Right lobe of liver (tissue), 4 donors: ENCODE measurements around a stretch of chr15.

GRCh38 chr15:98720110-98720617, 71.8 kb downstream of the IGF1R start:
- PRO-cap, 4 experiments, result no peak in any of the 4 experiments
- RAMPAGE, long total RNA, 2 experiments, result no peak in any of the 2 experiments

DNA sequence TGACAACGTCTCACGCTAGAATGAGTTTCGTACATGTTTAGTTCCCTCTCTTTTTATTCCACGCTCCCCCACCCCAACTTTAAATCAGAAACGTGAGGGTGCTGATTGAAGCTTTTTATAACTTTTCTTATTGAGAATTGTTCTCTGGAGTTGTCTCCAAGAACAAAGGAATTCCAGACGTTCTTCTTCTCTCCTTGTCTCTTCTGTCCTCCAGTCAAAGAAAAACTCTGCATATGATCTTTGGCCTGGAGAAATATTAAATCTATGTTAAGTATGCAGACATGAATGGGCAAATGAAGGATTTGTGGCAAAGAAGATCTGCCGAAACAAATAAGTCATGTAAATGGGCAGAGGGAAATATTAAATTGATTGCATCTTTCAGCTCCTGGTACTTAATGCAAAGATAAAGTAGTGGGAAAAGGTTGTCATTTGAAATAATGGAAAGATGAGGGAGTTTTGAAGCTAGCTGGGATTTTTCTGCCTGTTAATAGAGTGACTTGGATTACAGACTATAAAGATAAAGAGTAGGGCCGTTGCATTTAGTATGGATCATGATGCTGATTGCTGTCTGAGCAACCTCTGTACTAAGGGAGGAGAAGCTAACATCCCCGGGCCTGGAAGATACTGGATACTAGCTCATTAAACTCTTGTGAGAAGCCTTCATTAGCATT, 74.9 kb downstream of the IGF1R start:
- PRO-cap, 4 experiments, result no peak in any of the 4 experiments
- RAMPAGE, long total RNA, 2 experiments, result no peak in any of the 2 experiments

GRCh38 chr15:98743726-98744831, 95.7 kb downstream of the IGF1R start:
- PRO-cap, 4 experiments, result no peak in any of the 4 experiments
- RAMPAGE, long total RNA, 2 experiments, result no peak in any of the 2 experiments

- PRO-cap, 4 experiments, result no peak in any of the 4 experiments
- RAMPAGE, long total RNA, 2 experiments, result no peak in any of the 2 experiments
Measured at GRCh38 chr15:98839905-98840504, 167.6 kb downstream of the PGPEP1L start.

DNA sequence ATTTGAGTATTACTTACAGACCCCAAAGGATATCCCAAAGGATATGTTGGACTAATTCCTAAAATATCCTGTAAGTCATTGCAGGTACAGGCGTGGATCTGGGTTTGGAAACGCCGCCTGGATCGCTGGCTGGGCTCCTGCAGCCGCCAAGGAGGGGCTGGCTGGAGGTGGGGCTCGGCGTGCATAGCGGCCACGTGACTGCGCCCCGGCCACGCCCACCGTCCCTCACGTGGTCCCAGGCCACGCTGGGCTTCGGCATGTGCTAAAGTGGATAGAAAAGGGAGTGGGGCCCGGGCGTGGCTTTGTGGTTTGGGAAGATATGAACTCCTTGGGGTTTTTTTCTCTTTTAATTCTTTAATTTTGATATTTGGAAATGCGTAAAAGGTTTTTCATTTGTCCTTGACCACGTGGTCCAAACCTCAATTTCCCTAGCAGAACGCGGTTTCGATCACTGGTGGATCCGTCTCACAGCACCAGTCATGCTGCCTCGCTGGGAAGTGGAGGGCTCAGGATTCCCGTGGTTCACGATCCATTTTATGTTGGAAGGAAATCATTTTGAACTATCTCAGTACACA, 142.2 kb downstream of the PGPEP1L start:
- PRO-cap, 4 experiments, result peak in 2 of 4 experiments; most common plus-strand start position 221 of the sequence (in 1)
- RAMPAGE, long total RNA, 2 experiments, result no peak in any of the 2 experiments

DNA sequence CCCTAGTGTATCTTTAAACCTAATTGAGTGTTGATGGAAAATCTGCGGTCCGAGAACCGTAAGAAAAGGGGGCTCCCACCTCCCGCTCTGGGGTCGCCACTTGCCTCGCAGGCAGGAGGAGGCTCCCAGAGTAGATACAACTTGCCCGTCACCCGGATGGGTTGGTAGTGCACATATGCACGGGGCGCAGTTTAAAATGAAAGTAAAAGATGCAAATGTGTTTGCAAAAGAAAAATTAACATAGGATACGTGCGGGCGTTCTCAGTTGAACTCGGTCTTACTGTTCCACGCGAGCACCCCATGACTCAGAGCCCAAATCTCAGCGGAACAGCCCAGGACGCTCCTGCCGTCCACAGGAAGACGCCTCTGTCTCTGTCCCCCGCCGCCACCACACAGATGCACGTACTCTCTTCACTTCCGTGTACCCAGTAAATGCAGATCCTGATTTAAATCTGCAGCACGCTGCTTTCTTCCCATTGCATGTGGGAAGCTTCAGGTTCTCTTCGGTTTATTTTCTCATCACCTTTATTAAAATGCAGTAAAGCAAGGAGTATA, 141.7 kb downstream of the PGPEP1L start:
- PRO-cap, 4 experiments, result peak in 4 of 4 experiments; most common plus-strand start position 308 of the sequence (in 4); most common minus-strand start position 171 of the sequence (in 2)
- RAMPAGE, long total RNA, 2 experiments, result no peak in any of the 2 experiments

GRCh38 chr15:98874622-98875322, 132.8 kb downstream of the PGPEP1L start:
- PRO-cap, 4 experiments, result no peak in any of the 4 experiments
- RAMPAGE, long total RNA, 2 experiments, result no peak in any of the 2 experiments

- PRO-cap, 4 experiments, result no peak in any of the 4 experiments
- RAMPAGE, long total RNA, 2 experiments, result no peak in any of the 2 experiments
Measured at GRCh38 chr15:98884471-98885058, 123.0 kb downstream of the PGPEP1L start.

DNA sequence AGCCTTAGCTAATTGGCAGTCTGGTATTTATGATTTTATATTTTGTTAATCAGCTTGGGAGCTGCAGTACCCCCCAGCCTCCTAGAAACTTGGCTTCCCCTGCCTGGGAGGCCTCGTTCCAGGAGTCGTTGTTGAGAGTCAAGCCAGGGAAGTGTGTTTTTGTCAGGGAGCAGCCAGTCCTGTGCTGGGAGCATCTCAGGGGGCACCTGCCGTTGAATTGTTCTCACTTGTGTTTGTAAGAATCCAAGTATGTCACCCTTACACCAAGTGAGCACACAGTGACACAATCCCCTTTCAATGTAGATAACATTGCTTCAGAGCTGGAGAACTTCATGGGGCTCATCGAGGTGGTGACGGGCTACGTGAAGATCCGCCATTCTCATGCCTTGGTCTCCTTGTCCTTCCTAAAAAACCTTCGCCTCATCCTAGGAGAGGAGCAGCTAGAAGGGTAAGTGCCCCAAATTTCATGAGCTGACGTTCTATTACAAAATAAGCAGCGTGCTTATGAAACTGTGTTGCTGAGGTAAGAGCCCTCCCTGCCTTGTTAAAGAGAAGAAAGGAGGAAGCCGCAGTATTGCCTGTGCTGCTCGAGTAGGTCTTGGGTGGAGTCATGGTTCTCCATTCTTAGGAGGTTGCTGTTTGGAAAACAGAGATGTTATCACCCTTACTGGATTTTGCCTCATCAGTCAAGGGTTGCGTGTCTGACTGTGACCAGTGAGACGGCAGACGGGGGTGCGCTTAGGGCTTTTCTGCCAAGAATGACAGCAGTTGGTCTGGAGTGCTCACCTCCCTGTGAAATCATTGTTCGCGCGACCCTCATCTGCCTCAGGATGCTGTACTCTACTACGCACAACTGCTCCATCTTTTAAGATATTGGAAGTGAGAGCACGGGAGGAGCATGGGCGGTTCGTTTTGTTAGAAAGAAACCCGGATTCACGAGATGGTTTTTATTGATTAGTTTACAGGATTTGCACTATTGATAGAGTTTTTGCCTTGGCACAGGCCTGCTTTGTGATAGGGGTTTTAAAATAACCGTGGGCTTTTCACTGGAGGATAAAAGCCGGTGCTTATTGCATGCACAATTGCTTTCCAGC, 108.1 kb downstream of the PGPEP1L start:
- PRO-cap, 4 experiments, result peak in 1 of 4 experiments; most common plus-strand start position 685 of the sequence (in 1)
- RAMPAGE, long total RNA, 2 experiments, result no peak in any of the 2 experiments

DNA sequence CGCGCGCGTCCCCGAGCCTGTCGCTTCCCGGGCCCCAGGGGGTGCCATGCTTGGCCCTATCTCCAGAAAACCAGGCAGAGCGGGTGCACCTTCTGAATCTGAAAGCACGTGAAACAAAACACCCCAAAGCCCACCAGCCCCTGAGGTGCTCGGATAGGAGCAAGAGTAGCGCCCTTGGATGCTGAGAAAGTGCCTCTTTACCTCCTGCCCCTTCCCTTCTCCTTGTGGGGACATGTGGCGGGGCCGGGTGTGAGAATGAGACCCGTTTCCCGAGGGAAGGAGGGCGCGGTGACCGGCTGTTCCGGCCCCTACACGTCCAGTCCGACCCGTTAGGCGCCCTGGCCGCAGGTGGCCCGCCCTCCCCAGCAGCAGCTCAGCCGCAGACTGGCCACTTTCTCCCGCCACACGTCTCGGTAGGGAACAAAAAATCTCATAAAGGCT, 8.0 kb upstream of the PGPEP1L start:
- PRO-cap, 4 experiments, result no peak in any of the 4 experiments
- RAMPAGE, long total RNA, 2 experiments, result no peak in any of the 2 experiments

DNA sequence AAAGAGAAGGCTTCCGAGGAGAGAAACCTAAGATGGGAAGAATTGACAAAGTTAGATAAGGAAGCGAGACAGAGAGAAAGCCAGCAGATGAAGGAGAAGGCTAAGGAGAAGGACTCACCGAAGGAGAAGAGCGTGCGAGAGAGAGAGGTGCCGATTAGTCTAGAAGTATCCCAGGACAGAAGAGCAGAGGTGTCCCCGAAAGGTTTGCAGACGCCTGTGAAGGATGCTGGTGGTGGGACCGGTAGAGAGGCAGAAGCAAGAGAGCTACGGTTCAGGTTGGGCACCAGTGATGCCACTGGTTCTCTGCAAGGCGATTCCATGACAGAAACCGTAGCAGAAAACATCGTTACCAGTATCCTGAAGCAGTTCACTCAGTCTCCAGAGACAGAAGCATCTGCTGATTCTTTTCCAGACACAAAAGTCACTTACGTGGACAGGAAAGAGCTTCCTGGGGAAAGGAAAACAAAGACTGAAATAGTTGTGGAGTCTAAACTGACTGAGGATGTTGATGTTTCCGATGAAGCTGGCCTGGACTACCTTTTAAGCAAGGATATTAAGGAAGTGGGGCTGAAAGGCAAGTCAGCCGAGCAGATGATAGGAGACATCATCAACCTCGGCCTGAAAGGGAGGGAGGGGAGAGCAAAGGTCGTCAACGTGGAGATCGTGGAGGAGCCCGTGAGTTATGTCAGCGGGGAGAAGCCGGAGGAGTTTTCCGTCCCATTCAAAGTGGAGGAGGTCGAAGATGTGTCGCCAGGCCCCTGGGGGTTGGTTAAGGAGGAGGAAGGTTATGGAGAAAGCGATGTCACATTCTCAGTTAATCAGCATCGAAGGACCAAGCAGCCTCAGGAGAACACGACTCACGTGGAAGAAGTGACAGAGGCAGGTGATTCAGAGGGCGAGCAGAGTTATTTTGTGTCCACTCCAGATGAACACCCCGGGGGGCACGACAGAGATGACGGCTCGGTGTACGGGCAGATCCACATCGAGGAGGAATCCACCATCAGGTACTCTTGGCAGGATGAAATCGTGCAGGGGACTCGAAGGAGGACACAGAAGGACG, 25.4 kb downstream of the SYNM start:
- PRO-cap, 4 experiments, result no peak in any of the 4 experiments
- RAMPAGE, long total RNA, 2 experiments, result no peak in any of the 2 experiments

GRCh38 chr15:99307595-99308239, 56.4 kb downstream of the LRRC28 start:
- PRO-cap, 4 experiments, result no peak in any of the 4 experiments
- RAMPAGE, long total RNA, 2 experiments, result no peak in any of the 2 experiments

DNA sequence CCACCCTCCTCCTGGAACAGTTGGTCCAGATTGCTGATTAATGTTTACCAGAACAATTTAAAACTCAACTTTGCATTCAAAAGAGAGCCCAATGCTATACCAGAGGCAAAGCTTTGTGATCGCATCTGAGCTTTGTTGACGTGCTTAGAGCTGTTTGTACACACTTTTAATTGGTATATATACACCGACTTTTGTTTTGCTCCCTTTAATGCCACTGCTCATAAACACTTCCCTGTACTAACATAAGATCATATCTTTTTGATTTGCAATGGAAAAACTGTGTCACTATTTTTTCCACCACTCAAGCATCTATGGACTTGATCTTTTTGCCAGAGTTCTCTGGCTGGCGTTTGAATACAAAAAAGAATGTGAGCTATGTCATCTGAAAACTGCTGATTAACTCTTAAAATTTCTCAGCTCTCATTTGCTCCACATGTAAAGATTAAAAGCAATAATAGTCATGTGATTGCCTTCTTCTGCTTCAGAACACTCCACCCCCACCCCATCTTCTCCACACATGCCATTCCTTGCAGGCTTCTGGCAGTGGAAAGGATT, 123.6 kb upstream of the MEF2A start:
- PRO-cap, 4 experiments, result no peak in any of the 4 experiments
- RAMPAGE, long total RNA, 2 experiments, result no peak in any of the 2 experiments

DNA sequence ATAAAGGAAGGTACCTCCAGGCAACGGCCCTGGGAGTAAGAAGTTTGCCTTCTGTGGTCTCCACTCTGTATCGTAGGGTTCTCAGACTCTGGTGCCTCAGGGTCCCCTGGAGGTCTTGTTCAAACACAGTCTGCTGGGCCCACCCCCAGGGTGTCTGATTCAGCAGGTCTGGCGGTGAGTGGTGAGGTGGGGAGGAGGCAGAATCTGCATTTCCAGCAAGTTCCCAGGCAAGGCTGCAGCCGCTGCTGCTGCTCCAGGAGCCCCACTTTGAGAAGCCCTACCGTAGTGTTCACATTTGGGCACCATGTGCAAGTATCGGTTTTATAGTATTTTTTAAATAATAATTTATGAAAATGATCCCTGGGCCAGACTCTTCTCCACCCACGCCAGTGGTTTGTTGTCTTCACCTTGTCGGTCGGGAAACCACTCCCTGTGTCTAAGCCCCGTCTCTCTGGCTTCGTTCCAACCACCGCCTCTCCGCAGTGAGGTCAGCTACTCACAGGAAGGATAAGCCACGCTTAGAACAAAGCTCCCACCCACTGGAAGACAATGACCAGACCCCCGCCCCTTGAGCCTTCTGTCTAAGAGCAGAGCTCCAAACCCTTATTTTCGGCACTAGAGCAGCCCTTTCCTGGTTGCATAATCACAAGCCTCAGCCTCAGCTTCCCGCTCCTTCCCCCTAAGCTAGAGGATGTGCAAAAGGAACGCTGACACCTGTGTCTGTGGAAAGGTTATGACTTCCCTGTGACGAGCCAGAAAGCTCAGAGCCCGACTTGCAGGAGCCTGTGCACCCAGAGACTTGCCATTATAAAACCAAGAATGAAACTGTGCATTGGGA, 115.0 kb upstream of the MEF2A start:
- PRO-cap, 4 experiments, result peak in 2 of 4 experiments; most common minus-strand start position 617 of the sequence (in 2)
- RAMPAGE, long total RNA, 2 experiments, result no peak in any of the 2 experiments

GRCh38 chr15:99498995-99499341, 66.8 kb upstream of the MEF2A start:
- PRO-cap, 4 experiments, result peak in 4 of 4 experiments; most common minus-strand start chr15:99499245 (in 4)
- RAMPAGE, long total RNA, 2 experiments, result no peak in any of the 2 experiments

DNA sequence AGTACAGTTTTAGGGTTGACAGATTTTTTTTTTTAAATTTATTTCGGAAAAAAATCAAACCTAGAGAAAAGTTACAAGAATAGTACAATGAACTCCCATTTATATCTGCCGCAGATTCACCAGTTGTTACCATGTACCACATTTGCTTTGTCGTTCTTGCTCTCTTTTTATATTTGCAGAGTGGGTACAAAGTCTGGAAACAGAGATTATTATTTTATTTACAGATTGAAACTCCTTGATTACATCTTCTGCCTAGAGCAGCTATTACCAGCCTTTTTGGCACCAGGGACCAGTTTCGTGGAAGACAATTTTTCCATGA, 8.2 kb downstream of the MEF2A start:
- PRO-cap, 4 experiments, result peak in 3 of 4 experiments; most common minus-strand start position 131 of the sequence (in 2)
- RAMPAGE, long total RNA, 2 experiments, result no peak in any of the 2 experiments

DNA sequence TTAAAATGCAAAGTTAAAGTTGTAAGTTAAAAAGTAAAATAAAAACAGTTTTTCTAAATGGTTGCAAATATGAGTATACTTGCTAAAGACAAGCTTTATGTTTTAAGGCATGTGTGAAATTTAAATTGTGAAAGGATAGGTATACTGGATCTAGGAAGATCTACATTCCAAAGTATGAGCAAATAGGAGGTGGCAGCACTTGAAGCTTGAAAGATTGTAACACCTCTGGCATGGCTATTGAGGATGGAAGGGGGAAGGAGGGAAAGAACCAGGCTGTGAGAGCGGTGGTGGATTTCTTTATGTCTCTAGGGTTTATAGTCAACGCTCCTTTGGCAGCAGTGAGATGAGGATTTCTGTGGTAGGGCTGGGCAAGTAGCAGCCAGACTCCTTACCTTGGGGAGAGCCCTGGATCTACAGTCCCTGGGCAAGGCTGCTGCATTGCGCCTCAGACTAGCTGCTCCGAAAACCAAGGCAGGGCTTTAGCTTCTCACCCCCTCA, 53.1 kb downstream of the MEF2A start:
- PRO-cap, 4 experiments, result peak in 1 of 4 experiments; most common plus-strand start position 498 of the sequence (in 1)
- RAMPAGE, long total RNA, 2 experiments, result no peak in any of the 2 experiments

GRCh38 chr15:99620213-99620555, 54.4 kb downstream of the MEF2A start:
- PRO-cap, 4 experiments, result peak in 2 of 4 experiments; most common plus-strand start chr15:99620424 (in 1); most common minus-strand start chr15:99620368 (in 2)
- RAMPAGE, long total RNA, 2 experiments, result no peak in any of the 2 experiments

GRCh38 chr15:99631106-99631745, 65.4 kb downstream of the MEF2A start:
- PRO-cap, 4 experiments, result no peak in any of the 4 experiments
- RAMPAGE, long total RNA, 2 experiments, result no peak in any of the 2 experiments

DNA sequence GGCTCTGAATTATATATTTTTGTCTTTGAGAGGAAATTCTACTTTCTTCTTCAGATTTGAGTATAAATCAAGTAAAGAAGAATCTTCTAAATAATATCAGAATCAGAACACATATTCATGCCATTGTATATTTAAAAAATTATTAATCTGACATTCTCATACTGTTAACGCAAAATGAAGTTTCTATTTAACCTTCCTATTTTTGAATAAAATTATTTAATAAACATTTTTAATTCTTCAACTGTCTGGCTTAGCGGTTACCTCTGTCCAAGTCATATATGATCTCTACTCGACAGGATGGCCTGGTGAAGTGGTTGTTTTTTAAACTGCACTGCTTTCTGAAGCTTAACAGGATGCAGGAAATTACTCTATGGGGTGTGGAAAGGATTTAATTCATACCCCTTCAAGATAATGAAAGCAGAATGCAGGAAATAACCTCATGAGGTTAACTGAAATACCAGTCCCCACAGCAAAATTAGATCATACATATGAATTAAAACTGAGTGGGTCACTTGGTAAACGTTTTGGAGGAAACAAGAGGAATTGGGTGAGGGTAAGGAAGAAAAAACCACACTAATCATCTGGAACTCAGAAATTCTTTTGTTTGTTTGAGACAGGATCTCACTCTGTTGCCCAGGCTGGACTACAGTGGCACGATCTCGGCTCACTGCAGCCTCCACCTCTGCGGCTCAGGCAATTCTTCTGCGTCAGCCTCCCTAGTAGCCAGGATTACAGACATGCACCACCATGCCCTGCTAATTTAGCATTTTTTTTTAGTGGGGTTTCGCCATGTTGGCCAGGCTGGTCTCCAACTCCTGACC, 50.2 kb downstream of the LYSMD4 start:
- PRO-cap, 4 experiments, result no peak in any of the 4 experiments
- RAMPAGE, long total RNA, 2 experiments, result no peak in any of the 2 experiments